ENCODE measurements around a stretch of chr16.

GRCh38 chr16:11794511-11795533 lies 2.2 kb downstream of the ZC3H7A start:
- RRBS = no CpG with 5 or more reads among the region's 14 CpGs

DNA sequence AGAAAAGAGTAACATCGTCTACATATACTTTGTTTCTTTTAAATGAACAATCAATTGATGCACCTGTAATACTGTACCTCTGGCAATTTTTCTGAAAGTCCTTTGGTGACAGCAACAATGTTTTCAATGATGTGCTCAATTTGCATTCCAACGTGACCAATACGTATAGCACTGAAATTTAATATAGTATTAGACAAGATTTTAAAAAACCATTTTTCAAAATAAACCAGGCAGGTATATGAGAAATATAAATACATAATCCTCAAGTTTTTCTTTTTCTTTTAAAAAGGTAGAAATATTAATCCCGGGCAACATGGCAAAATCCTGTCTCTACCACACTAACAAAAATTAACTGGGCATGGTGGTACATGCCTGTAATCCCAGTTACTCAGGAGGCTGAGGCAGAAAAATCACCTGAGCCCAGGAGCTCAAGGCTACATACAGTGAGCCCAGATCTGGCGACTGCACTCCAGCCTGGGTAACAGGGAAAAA lies 9.5 kb downstream of the RSL1D1 start:
- RRBS = no CpG with 5 or more reads among the region's 5 CpGs

DNA sequence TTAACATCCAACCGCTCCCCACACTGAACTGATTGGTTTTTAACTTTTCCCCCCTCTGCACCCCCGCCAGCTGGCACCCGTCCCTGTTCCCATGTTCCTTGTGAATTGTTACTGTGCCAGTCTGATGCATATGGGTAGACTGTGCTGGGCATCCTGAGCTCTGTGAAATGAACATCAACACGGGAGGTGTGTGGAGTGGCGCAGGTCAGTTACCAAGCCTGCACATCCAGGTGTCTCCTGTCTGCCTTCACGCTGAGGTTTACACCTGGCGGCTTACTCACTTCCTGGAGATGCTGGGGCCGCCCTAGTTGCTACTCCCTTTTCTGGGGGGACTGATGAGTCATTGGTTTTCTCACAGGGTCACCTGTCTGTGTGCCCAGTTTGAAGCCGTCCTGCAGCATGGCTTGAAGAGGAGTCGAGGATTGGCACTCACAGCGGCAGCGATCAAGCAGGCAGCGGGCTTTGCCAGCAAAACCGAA lies 50.5 kb downstream of the SNX29 start:
- RRBS = no CpG with 5 or more reads among the region's 14 CpGs

GRCh38 chr16:12041535-12041921 lies 65.0 kb downstream of the SNX29 start:
- RRBS = no CpG with 5 or more reads among the region's 6 CpGs

DNA sequence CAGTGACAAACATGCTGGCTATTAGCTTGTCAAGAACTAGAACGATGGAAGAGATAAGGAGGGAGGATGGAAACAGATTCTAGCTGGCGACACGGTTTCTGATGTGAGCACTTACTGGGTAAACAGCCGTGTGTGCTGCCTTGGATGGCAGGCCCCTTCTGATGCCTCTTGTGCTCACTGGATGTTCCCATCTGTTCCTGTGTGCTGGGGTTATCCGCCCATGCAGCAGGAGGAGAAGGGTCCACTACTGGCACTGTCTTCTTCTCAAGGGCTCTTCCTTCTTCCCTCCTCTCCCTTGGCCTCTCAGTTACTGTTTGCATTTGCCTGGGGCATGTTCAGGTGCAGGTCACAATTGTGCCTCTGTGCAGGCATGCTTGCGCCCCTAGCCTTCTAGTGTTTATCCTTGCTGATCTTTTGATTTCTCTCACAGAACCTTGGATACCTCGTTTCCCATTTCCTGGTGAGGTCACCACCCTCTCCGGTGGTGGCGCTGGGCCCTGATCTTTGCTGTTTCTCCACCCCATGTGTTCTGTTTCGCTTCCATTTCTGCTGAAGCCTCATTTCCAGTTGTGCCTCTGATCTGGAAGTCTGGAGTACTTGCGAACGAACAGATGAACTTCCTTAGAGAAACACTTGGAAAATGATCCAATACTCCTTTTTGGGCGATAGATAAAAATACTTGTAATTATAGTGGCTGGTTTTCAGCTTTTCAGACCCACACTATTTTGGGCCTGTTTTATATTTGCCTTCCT lies 312.7 kb downstream of the SNX29 start:
- RRBS = no CpG with 5 or more reads among the region's 13 CpGs

DNA sequence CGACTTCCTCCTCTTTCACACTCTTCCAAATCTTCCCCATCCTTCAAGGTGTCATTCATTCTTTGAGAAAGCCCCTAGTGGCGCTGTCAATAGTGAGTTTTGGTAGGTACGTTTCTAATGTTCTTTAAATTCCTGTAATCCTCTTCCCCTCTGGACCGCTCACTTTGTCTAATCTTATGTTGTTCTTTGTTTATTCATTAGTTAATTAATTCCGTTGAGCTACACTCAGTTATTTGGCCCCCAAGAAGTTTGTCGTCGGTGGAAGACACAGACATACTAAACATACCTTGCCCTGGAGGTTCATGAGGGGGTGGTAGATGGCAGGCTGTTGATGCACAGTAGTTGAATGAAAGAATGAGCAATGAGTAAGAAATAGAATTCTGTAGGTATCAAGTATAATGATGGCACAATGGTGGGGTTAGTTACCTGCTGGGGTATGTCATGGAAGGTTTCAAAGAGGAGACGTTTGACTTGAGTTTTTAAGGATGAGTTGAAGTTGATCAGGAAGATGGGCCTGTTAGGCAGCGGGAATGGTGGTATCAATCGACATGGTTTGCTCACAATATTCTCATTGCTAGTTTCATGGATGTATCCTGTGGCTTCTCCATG lies 395.8 kb downstream of the SNX29 start:
- RRBS = no CpG with 5 or more reads among the region's 10 CpGs

DNA sequence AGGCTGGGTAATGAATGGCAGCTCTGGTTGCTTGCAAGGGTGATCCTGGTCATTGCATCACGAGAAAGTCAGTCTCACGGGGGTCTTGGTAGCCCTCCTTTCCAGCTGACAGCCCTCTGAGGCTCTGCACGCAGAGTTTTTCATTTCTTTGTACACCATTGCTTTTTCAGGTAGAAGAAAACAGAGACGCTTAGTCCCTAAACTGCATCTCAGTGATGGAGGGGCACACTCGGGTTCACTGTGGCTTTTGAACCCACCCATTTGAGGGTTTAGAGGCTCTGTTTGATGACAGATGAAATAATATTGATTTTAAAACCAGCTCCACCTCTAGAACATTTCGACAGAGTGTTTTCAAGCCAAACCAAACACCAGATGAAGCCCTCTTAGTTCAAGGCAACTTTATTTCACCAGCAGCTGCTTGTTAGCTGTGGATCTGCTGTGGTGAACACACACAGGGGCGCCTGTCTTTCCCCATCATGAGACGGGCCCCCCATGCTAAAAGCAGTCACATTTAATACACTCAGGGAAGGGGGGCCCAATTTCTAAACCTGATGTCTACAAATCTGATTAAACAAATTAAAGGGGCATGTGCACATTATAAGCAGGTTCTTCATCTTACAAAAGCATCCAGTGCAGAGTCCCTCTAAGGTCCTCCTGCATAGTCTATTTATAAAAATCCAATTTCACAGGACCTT lies 49.6 kb downstream of the CPPED1 start:
- RRBS = no CpG with 5 or more reads among the region's 8 CpGs

GRCh38 chr16:12900339-12901008 lies 924 bp upstream of the SHISA9 start:
- RRBS = 5% methylated on average over 12 of the region's 35 CpGs

- RRBS = no CpG with 5 or more reads among the region's 3 CpGs
Observed at GRCh38 chr16:13898023-13898696, 21.8 kb upstream of the ERCC4 start.

DNA sequence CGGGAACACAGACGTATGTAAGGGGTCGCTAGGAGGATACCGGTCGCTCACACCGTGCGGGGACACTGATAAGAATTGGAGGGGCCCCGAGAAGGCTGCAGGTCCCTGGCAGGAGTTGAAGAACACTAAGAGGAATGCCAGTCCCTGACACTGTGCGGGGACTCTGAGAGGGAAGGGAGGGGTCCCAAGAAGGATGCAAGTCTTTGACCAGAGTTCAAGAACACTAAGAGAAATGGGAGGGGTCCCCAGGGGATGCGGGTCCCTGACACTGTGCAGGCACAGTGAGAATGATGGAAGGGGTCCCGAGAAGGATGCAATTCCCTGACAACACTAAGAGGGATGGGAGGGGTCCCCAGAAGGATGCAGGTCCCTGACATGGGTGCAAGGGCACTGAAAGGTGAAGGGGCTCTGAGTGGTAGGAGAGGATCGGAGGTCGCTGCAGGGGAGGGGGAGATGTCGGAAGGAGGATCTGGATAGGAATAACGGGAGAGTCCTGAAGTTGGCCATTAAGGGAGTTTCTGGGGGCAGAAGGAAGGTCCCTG lies 669 bp downstream of the ERCC4 start:
- RRBS = no CpG with 5 or more reads among the region's 15 CpGs

DNA sequence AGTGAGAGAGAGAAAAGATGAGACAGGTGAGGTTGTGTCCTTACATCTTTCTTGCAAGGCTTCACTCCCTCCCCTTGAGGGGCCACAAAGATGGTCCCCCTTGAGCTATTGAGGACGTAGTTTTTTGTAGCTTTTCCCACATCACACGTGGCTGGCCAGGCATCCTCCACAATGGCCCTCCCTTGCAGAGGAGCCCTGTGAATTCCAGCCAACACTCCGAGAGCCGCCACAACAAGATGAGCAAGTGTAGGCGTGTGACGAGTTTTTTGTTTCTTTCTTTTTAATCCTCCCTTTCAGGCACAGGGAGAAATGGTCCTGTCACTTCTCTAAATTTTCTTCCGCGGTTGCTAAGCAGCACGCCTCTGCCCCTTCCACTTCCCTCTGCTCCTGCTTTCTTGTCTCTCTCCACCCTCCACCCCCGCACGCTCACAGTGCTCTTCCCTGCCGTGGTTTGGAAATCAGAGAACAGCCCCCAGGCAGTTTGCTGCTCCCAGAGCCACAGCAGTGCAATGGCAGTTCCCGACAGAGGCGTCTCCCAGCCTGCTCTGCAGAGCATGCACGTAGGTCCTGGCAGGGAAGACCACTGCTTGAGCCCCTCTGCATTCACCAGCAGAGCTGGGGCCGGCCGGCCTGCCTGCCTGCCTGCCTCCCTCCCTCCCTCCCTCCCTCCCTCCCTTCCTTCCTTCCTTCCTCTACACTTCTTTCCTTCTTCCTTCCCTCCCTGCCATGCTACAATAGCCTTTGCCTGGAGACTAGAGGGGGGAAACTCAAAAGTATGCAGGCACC lies 67.9 kb upstream of the MRTFB start:
- RRBS = no CpG with 5 or more reads among the region's 17 CpGs

DNA sequence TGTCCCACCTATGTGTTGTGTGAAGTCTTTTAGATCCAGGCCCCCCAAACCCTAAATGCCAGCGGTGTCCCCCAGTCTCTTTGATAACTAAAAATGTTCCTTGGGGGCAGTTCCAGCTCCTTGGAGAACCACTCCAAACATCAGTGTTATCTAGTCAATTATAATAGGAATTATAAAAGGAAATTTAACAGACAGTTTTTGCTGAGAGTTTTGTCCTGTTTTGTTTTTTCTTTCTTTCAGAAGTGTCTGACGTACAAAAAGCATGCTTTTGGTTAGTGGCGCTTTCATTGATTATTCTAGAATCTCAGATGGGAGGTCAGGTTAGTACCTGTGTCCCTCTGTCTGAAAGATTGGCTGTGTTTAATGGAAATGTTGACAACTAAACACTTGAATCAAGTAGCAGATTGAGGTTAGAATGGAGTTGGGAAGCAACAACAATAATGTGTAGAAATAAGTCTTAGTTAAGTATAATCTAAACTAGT lies 2.2 kb downstream of the MRTFB start:
- RRBS = no CpG with 5 or more reads among the region's 3 CpGs

DNA sequence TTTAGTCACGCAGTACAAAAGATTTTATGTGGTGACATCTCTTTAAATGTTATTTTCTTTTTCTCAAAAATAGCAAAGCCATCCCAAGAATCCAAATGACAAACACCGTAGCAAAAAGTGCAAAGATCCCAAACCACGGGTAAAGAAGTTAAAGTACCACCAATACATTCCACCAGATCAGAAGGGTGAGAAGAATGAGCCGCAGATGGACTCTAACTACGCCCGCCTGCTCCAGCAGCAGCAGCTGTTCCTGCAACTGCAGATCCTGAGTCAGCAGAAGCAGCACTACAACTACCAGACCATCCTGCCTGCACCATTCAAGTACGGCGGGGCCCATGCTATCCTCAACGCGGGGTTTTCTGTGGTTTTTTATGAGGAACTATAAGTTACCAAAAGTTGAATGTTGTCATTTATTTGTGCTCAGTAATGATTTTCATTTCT lies 169.1 kb downstream of the MRTFB start:
- RRBS = no CpG with 5 or more reads among the region's 10 CpGs

- RRBS = no CpG with 5 or more reads among the region's 13 CpGs
Observed at GRCh38 chr16:14370283-14370693, 259.8 kb downstream of the PARN start.

GRCh38 chr16:14399894-14400395 lies 230.1 kb downstream of the PARN start:
- RRBS = 96% methylated on average over 8 of the region's 19 CpGs

DNA sequence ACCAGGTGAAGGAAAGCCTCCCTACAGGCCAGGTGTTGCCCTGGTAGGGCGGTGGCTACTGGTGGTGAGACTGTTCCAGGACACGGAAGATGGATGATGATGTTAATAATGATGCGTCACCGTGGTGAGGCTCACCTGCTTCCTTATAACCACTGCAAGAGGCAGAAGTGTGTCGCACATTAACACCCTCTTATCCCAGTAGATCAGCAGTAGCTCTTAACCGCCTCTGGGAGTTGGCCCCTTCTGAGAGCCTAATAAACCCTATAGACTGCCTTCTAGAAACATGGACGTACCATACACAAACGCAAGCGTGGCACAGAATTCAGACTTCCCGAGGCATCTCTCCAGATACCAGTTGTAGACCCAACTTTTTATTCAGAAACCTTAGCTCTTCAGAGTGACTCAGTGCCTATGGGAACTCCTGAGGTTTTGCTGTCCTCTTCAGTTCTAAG lies 7.8 kb downstream of the BFAR start:
- RRBS = no CpG with 5 or more reads among the region's 10 CpGs

DNA sequence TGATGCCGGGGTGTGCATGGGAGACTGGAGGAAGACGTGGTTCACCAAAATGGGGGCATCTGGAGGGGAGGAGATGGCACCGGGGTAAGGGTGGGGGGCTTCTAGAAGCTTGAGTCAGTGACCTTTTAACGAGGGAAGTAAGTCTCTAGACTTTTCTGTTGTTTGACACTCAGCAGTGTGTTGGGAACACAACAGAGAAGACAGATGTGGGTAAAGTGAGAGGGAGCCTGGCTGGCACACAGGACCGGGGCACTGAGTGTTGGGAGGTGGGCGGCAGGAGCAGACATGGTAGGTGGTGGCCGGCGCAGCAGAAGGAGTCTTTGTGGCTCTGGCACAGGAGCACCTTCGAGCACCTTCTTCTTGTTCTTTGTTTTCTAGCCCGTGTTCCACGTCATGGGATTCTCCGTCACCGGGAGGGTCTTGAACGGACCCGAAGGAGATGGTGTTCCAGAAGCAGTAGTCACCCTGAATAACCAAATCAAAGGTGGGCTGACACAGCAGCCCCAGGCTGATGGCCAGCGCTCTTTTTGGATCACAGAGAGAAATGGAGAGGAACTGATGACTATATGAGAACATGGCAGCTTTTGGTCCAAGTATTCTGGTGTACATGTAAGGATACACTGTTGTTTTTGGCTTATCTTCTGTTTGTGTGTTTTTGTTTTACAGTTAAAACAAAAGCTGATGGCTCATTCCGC lies 23.5 kb downstream of the NOMO1 start:
- RRBS = 100% methylated on average over 1 of the region's 17 CpGs

- RRBS = 3% methylated on average over 10 of the region's 40 CpGs
Observed at GRCh38 chr16:15054893-15055642, 806 bp downstream of the NTAN1 start.

- RRBS = no CpG with 5 or more reads among the region's 12 CpGs
Observed at GRCh38 chr16:15060409-15061684, 5.0 kb upstream of the NTAN1 start.

- RRBS = no CpG with 5 or more reads among the region's 7 CpGs
Observed at GRCh38 chr16:15489426-15489899, 55.1 kb downstream of the BMERB1 start.

All from UCH-1 (cell line).